Hair follicle dermal papilla cell (primary cell): ENCODE measurements around the genes ULBP1 and MTHFD1L.

GRCh38 chr6:149854901-149855468 lies 9.2 kb downstream of the LRP11 start:
- CAGE, long polyA plus RNA: no peak

DNA sequence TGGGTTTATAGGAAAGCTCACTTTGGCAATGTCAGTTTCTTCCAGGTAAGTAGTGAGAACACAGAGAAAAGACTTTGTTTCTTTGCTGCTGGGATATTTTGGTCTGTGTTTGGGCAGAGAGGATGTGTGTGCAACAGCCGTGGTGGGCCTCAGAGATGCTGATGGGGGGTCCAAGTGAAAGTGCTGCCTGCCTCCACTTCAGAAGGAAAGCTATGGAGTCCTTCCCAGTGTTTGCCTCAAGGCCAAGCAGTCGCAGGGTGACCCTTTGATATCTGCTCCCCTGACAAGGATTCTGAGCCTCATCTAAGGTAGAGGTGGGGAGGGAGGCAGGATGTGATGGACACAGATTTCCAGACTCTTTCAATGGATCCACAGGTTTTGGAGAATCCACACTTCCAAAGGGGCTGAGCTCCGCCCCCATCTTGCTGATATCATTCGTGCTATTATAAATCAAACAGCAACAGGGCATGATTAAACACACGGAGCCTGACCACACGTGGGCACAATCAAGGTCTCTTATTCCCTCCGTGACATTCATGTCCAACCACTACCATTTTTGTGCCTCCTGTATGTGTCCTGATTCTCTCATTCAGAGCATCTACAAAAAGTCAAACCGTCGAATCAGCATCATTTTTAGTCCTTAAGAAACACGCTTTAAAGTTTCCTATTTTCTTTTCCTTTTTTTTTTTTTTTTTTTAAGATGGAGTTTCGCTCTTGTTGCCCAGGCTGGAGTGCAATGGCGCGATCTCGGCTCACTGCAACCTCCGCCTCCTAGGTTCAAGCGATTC lies 2.1 kb downstream of the LRP11 start:
- CAGE, long polyA plus RNA: no peak

DNA sequence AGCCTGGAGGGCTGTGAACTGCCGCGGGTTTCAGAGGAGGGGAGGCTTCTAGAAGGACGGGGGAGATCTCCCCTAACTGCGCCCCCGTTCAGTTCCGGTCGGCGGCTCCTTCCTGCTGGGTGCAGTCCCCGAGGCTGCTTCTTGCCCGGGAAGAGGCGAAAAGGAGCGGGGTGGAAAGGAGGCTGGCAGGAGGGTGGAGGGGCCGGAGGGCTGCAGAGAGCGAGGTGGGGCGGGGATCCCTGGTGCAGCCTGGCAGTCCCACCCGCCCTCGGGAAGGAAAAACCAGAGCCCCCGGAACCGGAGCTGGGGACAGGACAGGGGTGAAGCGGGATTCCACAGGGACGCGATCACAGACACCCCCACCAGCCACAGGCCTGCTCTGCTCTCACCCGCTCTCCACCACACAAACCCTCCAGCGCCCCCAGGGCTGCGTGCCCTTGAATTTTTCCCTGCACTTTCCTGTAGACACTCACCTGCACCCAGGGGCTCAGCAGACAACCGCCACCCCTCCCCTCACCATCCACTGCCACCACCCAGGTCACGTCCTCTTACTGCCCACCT lies 462 bp downstream of the ULBP2 start:
- CAGE, long polyA plus RNA: no peak

- CAGE, long polyA plus RNA: no peak
Observed at GRCh38 chr6:149963491-149964328, at the start of gene ULBP1. TSS of gene ULBP1 (plus strand) at chr6:149963943.

DNA sequence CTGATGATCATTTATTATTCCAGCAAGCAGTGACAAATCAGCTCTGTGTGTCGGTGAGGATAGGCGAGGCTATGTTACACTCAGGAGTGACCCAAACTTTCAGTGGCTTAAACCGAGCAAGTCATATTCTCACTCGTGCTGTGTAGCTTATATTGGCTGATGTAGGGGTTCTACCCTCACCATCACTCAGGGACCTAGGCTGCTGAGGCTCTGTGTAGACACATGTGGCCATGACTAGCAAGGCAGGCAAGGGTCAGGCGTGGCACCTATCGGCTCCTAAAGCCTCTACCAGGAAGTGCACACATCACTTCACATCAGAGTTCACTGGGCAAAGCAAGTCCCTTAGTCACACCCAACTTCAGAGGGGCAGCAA lies 42.8 kb downstream of the PPP1R14C start:
- CAGE, long polyA plus RNA: no peak

- CAGE, long polyA plus RNA: no peak
Observed at GRCh38 chr6:150197002-150197518, 54.2 kb downstream of the PPP1R14C start.

- CAGE, long polyA plus RNA: no peak
Observed at GRCh38 chr6:150272471-150273175, 96.2 kb upstream of the IYD start.

- CAGE, long polyA plus RNA: no peak
Observed at GRCh38 chr6:150369395-150369870, 621 bp downstream of the IYD start.

DNA sequence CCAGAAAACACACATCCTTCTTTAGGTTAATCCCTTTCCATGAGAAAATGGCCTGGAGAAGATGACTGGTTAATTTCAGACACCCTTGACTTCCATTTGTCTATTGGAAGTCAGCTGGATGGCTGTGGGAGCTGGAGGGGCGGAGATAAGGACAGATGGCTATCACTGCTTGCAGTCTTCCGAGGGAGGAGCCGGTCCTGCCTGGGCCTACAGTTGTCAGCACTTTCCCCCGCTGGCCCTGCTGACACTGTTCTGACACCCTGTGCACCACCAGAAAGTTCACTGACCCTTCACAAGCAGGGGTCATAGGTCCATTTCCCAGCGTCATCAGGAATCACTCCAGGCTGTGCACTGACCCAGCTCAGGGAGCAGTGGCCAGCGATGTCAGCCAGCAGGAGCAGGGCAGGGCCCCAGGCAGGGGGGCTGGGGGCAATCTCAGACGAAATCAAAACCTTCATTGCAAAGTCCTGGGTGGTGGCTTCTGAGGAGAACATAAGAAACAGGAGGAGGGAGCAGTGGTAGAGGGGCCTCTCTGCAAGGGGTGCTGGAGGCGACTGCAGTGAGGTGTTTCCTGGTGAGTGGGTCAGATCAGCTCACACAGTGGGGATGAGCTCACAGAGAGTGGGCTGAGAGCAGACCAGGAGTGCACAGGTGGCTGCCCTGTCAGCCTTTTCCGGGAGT lies 26.6 kb upstream of the PLEKHG1 start:
- CAGE, long polyA plus RNA: no peak

DNA sequence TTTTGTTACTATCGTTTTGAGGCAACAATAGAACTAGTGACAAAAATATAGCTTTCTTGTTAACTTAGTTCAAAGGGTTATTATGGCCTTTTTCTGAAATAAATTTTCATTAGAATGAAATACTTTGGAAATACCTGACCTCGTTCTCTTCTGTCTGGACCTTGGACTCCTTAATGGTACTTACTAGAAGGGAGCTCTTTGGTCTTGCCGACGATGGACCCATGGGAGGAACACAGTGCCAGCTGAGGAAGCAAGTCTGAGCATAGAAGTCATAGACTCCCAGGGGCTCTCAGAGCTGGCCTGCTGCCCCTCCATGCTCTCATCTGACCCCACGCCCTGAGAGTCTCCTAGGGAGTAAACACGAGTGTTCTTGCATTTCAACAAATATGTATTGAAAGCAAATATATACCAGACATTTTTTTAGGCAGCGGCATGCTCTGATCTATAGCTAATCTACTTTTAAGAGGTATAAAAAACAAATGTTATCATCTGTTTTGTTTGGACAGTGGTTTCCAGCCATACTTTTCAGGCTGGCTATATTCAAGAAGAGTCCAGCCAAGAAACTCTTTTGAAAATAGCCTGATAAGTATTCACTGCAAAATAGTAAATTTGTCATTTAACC lies 87.9 kb downstream of the PLEKHG1 start:
- CAGE, long polyA plus RNA: no peak

- CAGE, long polyA plus RNA: no peak
Observed at GRCh38 chr6:150775647-150776367, 89.7 kb upstream of the MTHFD1L start.

DNA sequence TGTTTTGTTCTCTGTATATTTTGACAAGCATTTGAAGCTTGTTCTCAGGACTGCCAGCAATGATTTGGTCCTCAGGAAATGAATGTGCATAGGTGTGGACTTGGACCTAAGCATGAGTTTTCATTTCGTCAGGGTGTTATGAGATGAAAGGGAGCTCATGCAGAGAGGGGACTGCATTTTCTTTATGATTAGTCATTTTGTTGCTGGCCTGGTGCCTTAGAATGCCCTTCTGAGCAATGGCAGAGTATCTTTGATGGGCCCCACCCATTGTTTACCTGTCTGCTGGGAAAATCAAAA lies 51.6 kb upstream of the MTHFD1L start:
- CAGE, long polyA plus RNA: no peak

GRCh38 chr6:150865456-150866137 lies at the start of gene MTHFD1L:
TSS of gene MTHFD1L (plus strand) at chr6:150865702.
- CAGE, long polyA plus RNA: no peak

DNA sequence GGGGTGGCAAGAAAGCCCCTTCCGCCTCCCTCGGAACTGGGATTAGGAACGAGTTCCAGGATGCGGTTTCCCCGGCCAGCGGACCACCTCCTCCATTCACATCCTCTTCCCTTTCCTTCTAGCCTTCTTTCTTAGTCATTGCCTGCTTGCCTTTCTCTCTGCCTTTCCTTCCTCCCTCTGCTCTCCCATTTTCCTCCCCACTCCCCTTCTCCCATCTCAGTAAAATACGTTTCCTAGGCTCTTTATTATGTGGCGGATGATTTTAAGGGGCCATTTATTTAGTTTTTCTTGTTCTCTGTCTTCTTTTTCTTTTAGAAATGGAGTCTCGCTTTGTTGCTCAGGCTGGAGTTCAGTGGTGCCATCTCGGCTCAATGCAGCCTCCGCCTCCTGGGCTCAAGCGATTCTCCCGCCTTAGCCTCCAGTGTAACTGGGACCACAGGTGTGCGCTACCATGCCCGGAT lies 1.4 kb downstream of the MTHFD1L start:
- CAGE, long polyA plus RNA: no peak

DNA sequence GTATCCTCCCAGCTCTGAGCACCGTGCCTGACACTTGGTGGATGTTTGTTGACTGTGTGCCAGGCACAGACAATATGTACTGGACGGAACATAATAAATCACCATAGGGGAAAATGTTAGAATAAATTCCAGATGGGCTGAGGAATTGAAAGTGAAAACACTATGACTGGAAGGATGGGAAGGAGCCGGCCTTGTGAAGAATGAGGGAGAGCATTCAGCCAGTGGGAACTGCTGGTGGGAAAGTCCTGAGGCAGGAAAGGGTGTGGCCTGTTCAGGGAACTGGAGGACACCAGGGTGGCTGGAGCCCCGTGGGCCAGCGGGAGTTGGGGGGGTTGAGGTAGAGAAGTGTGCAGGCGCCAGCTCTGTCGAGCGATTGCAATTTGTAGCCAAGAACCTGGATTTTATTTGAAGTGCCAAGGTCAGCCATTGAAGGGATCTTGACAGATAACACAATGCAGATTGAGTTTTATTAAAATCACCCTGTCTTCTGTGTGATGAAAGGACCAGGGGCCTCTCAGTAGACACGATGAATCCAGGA lies 75.5 kb downstream of the MTHFD1L start:
- CAGE, long polyA plus RNA: no peak

GRCh38 chr6:151036160-151036806 lies 170.8 kb downstream of the MTHFD1L start:
- CAGE, long polyA plus RNA: no peak

DNA sequence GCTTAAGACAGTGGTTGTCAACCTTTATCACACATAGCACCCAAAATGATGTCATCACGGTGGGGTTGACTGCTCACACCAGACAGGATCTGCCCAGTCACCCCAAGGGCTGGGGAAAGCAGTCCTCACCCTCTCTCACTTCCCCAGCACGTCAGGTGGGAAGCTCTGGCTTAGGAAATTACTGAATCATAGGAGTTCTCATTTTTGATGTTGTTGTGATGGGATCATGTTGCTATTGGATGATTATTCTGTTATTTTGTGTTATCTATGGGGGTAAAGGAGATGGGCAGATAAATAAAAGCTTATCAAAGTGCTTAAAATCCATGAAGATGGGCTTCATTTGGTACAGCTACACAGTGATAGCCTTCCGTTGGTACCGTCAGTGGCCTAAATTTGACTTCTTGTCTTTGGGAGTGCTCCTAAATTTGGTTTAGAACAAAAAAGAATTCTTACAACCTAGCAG lies 171.9 kb downstream of the MTHFD1L start:
- CAGE, long polyA plus RNA: no peak

- CAGE, long polyA plus RNA: no peak
Observed at GRCh38 chr6:151154399-151154951, 85.3 kb upstream of the AKAP12 start.

DNA sequence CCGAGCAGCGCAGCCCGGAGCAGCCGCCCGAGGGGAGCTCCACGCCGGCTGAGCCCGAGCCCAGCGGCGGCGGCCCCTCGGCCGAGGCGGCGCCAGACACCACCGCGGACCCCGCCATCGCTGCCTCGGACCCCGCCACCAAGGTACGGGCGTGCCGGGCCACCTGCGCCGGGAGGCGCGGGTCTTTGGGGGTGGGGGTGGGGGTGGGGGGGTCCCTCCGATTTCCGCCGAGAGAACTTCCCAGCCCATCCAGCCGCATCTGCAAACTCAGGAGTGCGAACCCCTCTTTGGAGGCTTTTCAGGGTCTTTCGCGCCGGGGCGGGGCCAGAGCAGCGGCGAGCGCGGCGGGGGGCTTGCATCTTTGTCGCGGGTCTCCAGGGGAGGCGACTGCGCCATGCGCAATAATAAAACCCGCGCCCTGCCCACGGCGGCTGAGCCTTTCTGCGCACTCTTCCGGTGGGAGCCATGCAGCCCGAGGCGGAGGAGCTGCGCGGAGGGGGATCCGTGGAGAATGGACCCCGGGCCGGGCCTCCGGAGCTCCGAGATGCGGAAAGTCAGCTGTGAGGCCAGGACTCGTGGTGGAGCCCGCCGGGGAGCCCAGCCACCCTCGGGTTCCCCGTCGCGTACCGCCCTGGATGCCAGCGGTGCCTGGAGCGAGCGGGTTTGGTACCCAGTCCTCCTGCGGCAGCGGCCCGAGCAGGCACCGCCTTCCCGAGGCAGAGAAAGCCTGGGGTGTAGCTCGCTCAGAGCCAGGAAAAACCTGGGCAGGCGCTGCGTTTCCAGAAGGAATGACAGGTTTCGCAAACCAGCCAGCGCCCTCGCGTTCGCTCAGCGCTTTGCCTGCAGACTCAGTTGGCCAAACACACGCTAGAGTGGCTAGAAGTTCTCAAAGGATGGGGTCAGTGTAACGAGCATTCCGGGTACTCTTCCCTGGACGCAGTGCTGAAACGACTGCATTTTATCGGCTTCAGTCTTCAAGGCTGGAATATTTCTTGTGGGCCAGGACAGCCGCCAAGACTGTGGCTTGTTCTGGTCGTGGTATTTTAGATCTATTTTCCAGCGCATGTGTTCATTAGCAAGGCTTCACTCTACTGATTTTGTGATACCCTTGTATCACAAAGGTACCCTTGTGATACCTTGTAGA lies 1.2 kb downstream of the AKAP12 start:
- CAGE, long polyA plus RNA: no peak

GRCh38 chr6:151312765-151313664 lies 73.2 kb downstream of the AKAP12 start:
- CAGE, long polyA plus RNA: no peak